Skin of body (tissue), 2 donors: ENCODE measurements around a stretch of chr3.

DNA sequence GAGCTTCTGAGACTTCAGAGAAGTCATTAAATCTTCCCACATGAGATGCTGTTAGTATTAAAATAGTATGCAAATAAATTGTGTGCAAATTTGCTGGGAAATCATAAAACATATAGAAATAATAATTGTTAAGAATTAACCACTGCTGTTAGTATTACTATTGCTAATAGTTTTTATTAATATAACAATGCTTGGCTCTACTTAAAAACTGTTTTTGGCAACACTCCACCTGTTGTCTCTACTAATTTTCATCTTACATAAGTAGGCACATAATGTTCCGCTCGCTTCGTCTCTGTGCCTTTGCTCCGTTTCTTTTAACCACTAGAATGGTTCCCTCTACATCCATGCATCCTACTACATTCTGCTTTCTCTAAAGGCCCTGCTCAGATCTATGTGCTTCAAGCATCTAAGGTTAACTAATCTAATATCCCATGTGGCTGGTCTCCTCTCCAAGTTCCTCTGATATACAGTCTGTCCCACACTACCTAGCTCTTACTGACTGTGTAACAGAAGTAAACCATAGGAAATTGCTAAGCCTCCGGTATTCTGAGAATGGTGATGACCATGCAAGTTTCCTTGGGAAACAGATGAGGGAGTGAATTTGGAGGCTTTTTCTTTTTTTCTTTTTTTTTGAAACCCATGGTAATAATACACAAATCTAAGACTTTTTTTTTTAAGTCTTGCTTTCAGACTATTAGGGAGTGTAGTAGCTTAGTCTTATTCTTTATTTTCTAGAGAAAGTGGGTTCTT lies 138.3 kb downstream of the P3H2 start:
- RAMPAGE, long total RNA = no peak

DNA sequence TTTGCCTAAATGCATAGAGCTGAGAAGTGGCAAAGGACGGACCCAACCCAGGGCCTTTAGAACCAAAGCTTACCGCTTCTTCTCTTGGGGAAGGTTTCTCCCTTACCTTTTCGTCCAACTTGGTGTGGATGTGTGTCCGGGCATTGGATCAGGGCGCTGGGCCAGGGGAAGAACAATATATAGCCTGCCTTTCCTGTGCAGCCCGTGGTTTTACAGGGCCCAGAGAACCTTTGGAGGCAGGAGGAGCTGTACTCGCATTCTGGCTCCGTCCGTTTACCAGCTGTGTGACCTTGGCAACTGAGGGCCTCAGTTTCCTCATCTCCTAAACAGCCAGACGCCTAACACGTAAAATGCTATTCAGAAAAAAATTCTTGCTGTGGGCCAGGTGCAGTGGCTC lies 732 bp upstream of the P3H2 start:
- RAMPAGE, long total RNA = no peak

DNA sequence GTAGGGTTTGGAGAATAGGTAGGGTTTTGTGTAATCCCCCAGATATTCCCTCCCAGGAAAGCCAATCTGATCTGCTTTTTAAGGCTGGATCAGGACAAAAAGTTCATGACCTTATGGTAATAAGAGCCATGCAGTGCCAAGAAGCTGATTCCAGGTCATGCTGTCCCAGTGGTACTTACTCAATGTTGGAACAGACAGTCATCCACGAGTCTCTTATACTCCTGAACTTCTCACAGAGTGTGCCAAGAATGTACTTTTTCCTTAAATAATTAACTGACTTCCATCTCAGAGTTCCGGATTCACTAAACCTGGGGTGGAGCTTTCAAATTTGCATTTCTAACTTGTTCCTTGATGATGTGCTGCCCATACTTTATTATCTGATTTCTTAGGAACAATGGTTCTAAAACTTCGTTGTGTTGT lies 3.3 kb upstream of the P3H2 start:
- RAMPAGE, long total RNA = no peak

DNA sequence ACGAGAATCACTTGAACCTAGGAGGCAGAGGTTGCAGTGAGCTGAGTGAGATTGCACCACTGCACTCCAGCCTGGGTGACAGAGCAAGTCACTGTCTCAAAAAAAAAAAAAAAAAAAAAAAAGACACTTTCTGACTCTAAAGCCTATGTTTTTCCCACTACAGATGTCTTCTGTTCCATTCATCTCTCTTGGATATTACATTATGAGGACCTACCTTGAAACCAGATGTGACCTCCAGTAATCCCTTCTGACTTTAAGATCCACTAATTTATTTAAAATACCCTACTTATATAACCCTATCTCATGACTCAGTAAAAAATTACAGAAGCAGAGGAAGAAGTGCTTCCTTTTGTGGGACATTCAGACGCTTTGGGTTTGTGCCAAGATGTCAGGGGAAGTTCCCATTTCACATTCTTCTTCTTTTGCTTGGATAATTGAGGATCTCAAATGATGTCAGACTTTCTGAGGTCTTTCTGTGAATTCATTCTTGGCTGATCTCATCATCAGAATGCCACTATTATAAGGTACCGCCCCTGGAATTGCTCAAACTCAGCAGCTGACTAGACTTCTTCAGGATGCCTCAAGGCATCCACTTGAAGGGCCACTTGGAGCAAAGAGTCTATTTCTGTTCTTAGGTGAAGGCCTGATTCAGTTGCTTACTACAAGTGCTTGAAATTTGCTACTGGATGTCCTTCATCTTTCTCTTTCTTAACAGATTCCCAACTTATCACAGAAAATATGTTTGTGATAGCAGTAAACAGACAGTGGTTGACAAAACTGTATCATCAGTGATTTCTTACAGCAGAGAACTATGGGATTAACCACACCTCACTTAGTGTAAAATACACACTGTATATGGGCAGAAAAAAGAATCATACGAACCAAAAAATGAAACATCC lies 90.3 kb downstream of the CLDN1 start:
- RAMPAGE, long total RNA = no peak

GRCh38 chr3:190308065-190308558 lies 14.1 kb downstream of the CLDN1 start:
- RAMPAGE, long total RNA = no peak

DNA sequence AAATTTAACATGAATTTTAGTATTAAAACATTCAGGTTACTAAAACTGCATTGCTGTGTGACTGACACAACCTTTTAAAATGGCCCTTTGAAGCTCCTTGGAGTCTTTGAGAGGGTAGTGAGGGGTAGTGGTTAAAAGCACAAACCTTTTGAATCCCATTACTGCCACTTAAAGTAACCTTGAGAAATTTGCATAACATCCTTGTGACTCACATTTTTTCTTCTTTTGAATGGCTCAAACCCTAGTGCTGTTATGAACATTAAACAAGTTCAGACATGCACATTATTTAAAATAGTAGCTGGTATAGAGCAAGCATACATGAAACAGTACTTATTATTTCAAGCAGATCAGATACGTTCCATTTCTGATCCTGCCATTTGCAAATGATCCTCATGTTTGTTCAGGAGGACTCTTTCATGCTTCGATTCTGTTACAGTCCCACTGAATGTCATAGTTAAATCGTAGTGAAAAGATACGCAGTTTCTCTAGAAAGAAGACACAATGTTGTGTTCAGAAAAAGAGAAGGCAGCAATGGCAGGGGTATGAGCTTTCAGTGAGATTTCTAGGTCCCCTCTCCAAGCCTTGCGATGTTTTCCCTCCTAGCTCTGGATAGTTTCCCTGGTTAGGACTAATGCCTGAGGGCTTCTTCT lies 3.8 kb upstream of the CLDN1 start:
- RAMPAGE, long total RNA = no peak

DNA sequence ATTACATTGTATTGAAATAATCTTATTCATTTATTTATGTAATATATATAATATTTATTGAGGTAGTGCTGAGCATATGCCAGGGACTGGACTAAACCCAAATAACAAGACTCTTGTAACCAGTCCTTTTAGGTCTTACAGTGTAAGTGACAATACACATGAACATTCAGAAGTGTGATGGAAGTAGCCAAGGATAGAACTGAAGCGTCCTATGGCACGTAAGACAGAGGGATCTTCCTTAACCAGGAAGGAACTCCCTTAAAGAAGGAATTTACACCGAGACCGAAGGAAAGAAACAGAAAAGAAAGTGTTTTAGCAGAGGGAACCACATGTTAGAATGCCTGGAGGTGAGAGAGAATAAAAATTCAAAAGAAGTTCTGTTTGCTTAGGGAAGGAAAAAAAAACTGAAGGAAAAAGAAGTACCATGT lies 23.6 kb upstream of the CLDN1 start:
- RAMPAGE, long total RNA = no peak

- RAMPAGE, long total RNA = no peak
Measured at GRCh38 chr3:190374414-190374854, 13.5 kb upstream of the CLDN16 start.

GRCh38 chr3:190533258-190534005 lies 19.5 kb downstream of the IL1RAP start:
- RAMPAGE, long total RNA = no peak

- RAMPAGE, long total RNA = no peak
Measured at GRCh38 chr3:190585650-190586292, 71.9 kb downstream of the IL1RAP start.

GRCh38 chr3:190728733-190729179 lies 133.7 kb downstream of the GMNC start:
- RAMPAGE, long total RNA = no peak

DNA sequence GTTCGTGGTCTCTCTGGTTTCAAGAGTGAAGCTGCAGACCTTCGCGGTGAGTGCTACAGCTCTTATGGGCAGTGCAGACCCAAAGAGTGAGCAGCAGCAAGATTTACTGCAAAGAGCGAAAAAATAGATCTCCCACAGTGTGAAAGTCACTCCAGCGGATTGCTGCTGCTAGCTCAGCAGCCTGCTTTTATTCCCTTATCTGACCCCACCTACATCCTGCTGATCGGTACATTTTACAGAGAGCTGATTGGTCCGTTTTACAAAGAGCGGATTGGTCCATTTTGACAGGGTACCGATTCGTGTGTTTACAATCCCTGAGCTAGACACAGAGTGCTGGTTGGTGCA lies 12.9 kb upstream of the CCDC50 start:
- RAMPAGE, long total RNA = no peak

DNA sequence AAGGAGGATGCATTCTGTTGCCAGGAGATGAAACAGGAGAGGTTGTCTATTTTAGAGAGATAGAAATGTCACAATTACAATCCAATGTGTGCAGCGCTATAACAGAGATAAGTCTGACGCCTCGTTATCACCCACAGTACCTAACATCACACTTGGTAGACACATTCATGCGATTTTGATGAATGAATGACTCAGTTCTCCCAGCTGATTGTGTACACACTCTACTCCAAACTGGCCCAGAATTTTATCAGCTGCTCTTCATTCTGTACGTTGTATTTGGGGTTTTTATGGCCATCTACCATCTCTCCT lies 576 bp upstream of the CCDC50 start:
- RAMPAGE, long total RNA = no peak

DNA sequence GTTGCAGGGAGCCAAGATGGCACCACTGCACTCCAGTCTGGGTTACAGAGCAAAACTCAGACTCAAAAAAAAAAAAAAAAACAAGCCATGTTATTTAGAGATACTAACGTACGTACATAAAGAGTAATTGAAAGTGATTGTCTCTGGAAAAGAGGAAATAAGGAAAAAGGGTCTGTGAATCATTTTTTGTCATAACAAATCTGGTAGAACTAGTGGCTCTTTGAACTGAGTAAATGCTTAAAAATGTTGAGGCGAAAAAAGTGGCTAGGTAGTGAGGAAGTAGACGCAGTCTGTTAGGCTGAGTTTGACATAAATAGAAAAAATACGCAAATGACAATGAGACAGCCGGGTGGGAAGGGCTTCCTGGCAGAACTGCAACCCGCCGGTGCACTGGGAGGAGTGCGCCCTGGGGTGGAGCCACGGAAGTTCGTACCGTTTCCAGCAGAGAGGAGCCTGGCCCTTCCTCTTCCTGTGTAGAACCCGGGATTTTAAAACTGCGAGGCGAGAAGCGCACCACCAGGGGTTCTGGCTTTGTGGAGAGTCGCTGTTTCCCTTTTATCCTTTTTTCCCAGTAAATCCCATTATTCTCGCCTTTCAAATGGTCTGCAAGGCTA lies 602.5 kb downstream of the PYDC2 start:
- RAMPAGE, long total RNA = no peak

DNA sequence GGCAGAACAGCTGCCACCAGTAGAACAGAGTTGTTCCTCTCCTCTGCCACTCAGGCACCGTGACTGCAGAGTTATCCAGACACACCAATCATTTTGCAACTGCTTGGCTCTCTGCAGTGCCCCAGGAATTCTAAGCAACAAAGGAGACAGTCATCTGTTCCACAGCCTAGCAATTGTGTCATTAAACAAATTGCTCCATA lies 281.6 kb downstream of the FGF12 start:
- RAMPAGE, long total RNA = no peak

DNA sequence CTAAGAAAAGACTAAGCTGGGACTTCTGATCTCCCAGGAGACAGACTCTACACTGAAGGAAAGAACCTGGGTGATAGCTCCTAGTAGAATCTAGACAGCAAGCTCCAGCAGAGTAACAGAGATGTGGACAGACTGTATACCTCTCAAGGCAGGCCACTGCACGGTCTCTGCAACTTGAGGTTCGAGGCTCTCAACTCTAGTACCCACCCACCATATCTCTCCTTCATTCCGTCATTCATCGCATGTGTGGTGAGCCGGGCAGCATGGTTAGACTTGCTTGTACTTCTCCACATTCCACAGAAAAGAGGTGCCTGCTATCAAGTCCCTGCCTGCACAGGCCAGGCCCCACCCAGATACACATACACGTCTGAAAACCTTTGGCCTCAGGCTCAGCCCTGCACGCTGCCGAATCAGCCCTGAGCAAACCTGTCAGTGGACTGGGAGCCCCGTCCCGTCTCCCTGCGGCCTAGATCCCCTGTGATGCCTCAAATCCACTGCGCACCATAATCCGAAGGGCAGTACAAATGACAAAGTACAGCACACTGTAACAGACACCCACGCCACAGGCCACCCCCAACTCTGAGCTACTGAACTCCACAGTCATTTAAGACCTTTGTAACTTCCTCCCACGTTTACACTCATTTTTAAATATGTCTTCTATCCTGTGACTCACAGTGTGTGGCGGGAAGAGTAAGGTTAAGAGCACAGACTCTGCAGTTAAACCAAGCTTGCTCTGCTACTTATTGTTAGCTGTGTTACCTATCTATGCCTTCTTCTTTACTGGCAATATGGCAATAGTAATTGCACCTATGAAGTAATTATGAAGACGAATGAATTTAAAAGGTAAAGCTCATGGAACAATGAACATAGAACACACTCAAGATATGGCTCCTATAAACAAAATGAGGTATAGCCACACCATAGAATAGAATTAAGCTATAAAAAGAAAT lies 67.1 kb downstream of the MB21D2 start:
- RAMPAGE, long total RNA = no peak

DNA sequence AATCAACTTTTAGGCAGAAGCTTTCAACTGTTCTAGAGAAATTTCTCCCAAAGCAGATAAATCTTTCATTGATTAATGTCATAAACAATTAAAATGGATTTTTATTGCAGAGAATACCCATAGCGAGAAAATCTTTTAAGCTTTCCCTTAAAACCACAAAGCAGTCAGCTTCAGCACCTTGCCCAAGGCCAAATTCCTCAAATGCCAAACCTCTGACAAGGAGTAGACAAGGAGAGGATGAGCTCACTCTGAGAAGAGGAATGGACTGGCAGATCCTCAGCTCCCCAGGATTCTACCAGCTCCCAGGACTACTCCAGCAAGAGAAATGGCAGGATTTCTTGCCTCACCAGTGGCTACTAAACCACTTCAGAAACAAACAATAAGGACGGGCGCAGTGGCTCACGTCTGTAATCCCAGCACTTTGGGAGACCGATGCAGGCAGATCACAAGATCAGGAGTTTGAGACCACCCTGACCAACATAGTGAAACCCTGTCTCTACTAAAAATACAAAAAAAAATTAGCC lies 37.9 kb downstream of the MB21D2 start:
- RAMPAGE, long total RNA = no peak

DNA sequence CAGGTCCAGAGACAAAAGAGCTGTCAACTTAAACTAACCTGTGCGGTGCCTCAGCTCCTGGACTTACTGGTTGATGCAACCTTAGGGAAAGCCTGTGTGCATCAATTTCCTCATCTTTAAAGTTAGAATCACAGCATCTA lies 2.1 kb downstream of the ATP13A4 start:
- RAMPAGE, long total RNA = no peak

DNA sequence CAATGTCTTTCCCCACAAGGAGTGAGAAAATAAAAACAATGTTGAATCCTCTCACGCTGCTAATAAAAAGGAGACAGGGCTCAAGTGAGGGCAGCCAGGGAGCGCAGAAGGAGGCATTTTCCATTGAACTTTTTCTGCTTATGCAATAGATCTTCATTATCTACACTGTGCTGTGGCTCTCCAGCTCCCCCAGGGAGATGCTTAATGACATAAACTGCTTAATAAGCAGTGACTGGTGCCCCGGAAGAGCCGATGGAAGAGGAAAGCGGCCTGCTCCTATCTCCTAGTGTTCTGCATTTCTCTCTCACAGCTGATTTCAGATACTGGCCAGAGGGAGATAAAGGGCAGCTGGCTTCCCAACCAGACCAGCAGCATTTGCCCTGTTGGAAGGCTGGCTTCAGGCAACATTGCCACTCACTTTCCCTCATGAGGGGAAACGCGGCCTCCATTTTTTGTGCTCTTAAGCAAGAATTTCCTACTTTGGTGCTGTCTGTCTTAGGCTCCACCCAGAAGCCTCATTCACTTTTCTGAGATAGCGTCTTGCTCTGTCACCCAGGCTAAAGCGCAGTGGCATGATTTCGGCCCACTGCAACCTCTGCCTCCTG lies 152.2 kb downstream of the OPA1 start:
- RAMPAGE, long total RNA = no peak

- RAMPAGE, long total RNA = no peak
Measured at GRCh38 chr3:193938526-193939125, 197.3 kb upstream of the HES1 start.